Cardiac septum (tissue), 1 donor: ENCODE measurements around a stretch of chr18.

GRCh38 chr18:13552380-13552901, 173.9 kb downstream of the FAM210A start:
- PRO-cap, result no peak

- PRO-cap, result no peak
These were observed 163.9 kb downstream of the FAM210A start for GRCh38 chr18:13562194-13563133.

GRCh38 chr18:13576697-13578032, 149.2 kb downstream of the FAM210A start:
- PRO-cap, result no peak

DNA sequence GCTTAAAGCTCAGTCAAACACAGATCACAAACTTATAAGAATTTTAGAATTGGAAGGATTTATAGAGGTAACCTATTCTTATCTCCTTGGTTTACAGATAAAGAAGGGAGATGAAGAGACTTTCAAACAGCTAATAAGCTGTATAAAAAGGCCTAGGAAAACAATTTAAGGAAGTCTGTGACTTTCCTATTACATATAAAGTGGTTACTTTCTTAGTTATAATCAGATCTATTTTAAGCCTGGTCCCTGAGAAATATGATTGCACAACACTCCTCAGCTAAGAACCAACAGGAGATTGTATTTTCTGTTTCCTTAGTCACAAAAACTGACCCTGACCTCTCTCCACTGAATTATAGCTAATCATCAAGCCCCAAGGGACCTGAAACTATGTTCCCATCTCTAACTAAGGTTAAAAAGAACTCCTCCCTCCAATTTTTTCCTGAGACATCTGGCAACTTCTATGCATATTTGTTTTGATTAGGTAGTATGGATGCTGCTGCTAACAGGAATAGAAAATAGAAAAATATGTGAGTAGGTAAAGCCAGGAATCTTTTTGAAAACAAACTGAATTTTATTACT, 106.9 kb downstream of the ROCK1 start:
- PRO-cap, result no peak

GRCh38 chr18:21112179-21112569, 561 bp upstream of the ROCK1 start:
- PRO-cap, result no peak

DNA sequence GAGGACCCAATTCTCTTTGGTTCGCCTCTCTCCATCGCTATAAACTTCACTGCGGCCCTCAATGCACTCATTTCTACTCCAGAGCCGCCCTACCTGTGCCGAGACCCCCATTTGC, 745 bp downstream of the ESCO1 start:
- PRO-cap, result no peak

- PRO-cap, result no peak
These were observed 59.2 kb downstream of the MIB1 start for GRCh38 chr18:21799614-21800396.

- PRO-cap, result no peak
These were observed 106.1 kb downstream of the MIB1 start for GRCh38 chr18:21846565-21847243.

GRCh38 chr18:21848981-21849482, 108.4 kb downstream of the MIB1 start:
- PRO-cap, result no peak

DNA sequence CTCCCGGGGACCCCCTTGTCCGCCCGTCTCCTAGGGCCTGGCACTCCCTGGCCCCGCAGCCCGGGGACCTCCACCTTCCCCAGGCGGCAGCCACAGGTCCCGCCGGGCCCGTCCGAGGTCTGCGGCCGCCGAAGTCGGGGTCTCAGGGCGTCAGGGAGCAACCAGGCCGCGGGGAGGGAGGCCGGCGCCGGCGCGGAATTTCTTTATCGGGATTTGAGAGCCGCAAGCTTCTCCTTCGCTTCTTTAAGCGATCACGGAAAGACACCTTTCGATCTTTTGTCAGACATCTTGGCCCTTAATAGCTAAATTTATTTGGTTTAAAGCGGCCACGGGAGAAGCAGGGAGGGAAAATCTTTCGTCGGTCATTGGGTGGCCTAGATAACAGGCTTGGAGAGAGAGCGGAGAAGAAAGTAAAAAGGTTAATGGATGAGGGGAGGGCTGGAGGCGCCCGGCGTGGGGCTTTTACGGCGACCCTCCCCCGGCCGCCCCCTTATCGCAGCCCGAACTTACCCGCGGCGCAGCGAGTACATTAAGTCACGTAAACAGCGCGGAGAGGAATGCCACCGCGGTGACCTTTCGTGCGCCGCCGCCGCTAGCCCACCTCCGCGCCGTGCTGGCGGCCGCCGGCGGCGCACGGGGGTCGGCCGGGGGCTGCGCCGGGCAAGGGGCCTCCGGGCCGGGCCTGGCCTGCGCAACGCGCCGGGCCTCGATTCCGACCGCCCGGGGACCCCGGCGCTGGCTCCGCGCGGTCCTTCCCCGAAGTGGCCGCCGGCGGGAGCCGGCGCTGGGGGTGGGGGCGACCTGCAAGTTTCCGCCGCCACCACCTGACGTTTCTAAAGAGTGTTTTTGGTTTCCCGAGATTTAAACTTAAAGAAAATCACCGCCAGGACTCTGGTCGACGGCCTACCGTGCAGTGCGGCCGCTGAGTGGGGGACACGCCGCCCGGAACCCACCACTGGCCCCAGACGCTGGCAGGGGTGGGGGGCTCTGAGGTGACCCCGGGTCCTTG, 4.1 kb upstream of the GATA6 start:
- PRO-cap, result unidirectional peak, minus-strand start at position 763 of the sequence

DNA sequence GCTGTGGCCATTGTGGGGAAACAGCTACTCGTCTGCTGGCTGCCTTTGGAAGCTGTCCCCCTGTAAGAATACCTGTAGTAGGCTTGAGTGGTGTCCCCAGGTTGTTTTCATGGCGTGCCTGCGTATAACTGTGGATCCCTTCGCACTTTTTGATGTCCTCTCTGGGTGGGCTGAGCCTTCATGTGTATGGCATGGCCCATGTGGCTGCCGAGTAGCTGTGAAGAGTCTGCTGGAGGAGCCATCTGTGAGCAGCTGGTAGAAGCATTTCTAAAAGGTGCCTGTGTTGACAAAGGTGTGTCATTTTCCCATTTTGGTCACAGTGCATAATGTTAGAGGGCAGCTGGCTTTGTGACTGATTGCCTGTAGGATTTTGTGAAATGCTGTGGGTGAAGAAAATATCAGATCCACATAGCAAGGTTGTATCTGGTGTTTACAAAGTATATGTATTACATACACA, 16.3 kb downstream of the GATA6 start:
- PRO-cap, result no peak

DNA sequence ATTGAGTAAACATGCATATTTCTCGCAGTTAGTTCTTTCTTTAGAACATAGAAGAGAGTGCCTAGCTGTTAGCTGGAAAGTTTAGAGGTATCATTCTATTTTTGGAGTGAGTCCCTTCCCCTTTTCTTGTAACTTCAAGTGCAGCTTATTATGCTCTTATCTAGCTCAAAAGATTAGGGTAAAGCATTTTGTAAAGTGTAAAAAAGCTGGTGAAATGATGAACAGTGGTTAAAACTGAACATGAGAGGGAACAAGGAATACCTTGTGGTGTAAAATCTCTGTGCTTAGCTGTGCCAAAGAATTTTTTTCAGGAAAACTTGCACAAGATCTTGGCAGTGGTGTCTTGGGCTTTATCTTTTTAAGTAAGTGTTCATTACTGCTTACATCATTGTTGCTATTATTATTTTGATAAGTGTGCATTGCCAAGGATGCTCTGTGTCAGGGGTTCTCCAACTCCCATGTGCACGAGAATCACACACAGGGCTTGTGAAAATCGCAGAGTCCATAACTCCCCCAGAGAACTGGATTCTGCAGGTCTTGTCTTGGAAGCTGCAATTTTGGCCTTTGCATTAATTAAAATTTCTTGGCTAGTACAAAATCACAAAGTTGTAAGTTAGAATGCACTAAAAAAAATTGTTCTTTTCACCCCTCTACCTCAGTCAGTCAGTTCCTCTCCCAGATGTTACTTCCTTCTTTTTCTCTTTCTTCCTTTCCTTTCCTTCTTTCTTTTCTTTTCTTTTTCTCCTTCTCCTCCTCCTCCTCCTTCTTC, 37.6 kb downstream of the GATA6 start:
- PRO-cap, result no peak

GRCh38 chr18:22345199-22346178, 72.2 kb downstream of the CTAGE1 start:
- PRO-cap, result no peak

GRCh38 chr18:22428602-22428954, 10.9 kb upstream of the CTAGE1 start:
- PRO-cap, result no peak

DNA sequence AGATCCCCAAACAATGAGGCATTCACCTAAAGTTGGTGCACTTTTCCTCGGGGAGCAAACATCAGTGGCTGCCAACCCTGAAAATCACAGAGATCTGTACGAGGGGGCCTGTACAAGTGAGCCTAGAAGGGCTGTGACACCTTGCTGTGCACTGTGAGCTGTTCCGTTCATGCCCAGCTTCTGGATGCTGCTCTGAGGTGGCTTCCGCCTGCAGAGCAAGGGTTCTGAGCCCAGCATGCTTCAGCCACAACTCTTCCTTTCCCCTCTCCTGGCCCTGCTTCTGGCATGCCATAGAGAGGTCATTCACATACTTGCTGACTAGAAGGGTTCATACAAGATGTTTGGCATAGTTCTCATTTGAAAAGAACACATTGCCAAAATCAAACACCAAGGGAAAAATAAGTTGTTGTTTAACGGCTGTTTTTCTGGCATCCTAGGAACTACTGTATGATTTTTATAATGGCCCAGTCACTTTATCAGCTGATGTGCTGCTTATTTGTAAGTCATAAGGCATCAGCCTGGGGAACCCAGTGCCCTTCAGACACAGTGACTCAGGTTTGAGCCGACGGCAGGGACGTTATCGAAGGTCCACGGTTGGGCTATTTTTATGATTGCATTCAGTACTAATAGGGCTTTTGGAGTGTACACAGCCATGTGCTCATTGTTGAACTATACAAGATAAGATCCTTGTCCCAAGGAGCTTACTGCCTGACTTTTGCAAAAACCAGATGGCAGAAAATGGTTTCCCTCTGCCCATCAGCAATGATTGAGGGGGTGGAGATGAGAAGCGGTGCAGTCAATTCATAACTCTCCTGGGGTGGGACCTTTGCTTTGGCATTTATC, 53.9 kb upstream of the CTAGE1 start:
- PRO-cap, result bidirectional peak, plus-strand start at position 762 of the sequence, minus-strand start at position 427 of the sequence

GRCh38 chr18:22558802-22559778, 141.4 kb upstream of the CTAGE1 start:
- PRO-cap, result bidirectional peak, plus-strand start at chr18:22558994, minus-strand start at chr18:22559038; unidirectional peak, plus-strand start at chr18:22559458; bidirectional peak, plus-strand start at chr18:22559697, minus-strand start at chr18:22559614

- PRO-cap, result no peak
These were observed 145.3 kb upstream of the CTAGE1 start for GRCh38 chr18:22562809-22563565.

DNA sequence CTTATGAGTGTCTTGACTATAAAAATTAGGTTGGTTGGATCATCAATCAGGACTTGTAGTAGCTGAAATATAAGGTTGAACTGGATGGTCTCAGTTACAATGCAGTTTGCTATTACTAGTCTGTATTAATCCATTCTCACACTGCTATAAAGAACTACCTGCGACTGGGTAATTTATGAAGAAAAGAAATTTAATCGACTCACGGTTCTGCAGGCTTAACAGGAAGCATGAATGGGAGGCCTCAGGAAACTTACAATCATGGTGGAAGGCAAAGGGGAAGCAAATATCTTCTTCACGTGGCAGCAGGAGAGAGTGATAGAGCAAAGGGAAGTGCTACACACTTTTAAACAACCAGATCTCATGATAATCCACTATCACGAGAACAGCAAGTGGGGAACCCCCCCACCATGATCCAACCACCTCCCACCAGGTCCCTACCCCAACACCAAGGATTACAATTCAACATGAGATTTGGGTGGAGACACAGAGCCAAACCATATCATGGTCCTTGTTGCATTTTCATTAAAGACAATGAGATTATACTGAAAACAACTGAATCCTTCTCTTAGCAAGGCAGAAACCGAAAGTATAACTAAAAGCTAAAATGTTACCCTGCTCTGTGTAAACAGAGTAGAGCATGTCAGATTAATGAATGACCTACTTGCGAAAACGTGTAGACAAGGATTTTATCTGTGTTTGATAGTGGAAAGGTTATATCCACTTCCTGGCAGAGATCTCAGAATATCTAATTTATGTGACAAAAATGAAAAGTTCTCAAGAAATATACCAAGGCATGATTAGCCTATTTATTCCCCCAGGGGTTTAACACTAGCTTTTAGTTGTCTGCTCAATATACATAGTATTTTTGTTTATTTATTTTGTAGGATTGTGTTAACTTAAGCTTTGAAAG, 60.1 kb upstream of the RBBP8 start:
- PRO-cap, result no peak

- PRO-cap, result no peak
These were observed 41.5 kb downstream of the RBBP8 start for GRCh38 chr18:22974594-22975134.

GRCh38 chr18:23053695-23054322, 81.5 kb upstream of the CABLES1 start:
- PRO-cap, result no peak